NT2/D1 (cell line): ENCODE data around the gene LIMS2.

GRCh38 chr2:126776473-126777553, 120.9 kb downstream of the GYPC start:
- RRBS, 2 experiments = 1 to 4% methylated on average over 17 to 18 of the region's 69 CpGs

GRCh38 chr2:127025060-127026194, 81.5 kb downstream of the BIN1 start:
- RRBS, 2 experiments = 1 to 2% methylated on average over 27 of the region's 56 CpGs

DNA sequence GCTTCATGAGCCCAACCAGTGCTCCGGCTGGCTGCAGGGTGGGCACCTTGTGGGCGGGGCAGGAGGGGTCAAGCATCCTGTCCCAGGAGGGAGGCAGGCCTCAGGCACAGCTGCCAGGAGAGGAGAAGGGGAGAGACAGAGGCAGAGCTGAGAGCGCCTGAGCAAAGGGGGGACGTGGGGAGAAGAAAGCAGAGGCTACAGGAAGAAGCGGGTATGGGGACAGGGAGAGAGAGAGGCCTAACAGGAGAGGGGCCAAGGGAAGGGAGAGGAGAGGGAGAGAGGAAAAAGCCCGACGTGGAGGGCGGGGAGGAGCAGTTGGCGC, 57.0 kb downstream of the BIN1 start:
- RRBS, 2 experiments = 78 to 96% methylated on average over 1 of the region's 9 CpGs

DNA sequence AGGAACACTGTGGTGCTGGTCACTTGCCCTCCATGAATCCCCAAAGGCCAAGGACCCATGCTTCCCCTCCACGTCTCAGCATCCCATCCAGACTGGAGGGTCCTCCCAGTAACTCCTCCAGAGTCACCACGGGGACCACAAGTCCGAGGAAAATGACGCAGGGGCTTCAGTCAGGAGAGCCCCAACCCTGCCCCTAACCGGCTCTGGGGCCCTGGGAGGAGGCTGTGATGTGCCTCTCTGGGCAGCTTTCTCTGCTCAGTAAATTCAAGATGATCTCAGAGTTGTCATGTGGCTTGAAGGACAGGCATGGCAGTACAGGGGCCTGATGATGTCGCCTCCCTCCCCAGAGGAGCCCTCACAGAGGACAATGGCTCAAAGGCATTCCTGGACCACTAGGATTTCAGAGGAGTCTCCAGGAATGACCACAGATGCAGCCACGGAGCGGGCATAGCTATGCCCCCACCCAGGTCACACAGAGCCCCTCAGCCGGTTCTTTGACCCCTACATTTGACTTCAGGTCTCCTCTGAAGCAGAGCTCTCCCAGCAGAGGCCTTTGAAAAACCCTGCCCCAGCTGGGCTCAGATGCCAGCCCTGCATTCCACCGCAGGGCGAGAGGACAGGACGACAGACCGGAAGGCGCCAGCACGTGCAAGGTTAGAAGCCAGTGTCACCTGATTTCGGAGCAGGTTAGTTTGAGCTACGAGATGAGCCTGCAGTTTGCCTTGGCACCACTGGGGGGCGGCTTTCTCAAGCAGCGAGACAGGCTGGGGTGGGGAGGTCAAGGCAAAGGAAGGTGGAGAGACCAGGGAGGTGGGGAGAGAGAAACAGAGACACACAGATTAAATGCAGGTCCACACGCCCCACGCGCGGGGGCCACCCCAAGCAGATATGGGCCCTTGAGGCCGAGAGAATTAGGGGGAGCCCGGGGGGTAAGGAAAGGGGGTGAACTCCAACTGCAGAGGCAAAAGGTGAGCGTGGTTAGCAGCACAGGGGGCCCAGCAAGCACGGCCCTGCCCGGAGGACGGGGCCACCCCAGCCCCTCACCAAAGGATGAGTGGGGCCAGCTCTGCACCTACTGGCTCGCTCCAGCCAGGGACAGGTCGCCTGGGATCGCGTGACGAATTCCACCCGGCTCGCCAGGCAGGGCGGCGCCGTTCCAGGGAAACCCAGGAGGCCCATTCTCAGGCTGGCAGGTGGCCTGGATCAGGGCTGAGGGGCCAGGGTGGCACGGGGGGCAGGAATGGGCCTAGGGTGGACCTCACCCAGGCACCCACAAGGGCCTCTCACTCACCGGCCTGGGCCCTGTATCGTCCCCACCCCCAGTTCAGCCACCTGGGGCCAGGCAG, 39.0 kb downstream of the BIN1 start:
- RRBS, 2 experiments = 96 to 97% methylated on average over 2 to 9 of the region's 42 CpGs

DNA sequence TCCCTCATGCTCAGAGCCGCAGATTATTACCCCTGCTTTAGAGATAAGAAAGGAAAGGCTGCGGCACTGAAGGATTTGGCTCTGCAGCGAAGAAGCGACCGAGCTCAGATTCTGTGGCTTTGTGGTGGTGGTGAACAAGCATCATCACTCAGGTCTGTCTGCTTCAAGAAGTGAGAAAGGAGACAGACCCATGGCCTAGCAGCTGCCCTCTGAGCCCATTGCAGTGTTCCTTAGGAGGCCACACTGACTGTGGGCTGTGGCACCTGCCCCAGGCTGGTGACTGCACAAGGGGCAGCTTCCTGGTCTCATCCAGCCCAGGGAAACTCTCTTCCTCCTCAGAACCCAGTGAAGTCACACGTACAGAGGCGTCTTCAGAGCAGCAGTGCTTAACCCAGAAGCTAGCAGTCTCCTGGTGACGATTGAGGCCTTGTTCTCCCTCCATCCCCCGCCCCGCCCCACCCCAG, 22.3 kb downstream of the BIN1 start:
- RRBS, 2 experiments = no CpG with 5 or more reads among the region's 10 CpGs

DNA sequence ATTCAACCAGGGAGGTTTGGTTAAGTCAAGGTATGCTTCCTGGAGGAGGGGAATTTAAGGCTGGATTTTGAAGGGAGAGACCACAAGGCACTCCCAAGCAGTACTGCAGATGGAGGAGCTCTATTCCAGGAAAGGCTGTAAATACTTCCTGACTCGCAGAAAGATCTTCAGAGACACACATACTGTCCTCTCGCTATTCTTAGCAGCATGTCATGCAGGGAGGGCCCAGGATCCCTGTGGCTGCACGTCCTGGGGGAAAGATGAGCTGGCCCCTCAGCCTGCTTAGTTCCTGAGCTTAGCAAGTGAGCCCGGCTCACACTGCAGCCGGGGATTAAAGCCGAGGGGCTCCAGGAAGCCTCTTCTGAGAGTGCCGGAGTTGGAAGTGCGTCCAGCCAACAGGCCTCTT, 40.1 kb upstream of the BIN1 start:
- RRBS, 2 experiments = 76 to 83% methylated on average over 3 to 4 of the region's 8 CpGs

DNA sequence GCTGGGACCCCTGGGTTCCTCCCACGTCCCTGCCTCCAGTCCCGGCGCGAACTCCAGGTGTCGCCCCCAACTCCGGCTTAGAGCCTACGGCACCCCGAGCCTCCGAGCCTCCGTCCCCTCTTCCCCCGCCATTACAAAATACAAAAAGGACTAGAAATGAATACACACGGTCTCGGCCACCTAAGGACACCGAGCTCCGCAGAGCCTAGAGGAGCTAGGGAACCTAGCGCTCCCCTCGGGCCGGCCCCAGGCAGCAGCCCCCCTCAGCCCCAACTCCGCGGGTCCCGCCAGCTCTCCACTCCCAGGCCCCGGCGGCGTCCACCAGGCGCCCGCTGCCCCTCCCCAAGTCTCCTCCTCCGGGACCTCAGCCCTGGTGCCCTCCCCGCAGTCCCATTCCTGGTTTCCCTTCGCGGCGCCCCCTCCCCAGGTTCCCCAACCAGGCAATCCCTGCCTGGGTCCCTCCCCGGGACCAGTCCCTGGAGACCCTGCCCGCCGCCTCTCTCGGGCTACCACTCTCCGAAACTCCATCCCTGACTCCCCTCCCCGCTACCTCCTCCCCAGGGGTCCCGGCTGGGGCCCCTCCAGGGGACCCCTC, 1.0 kb downstream of the CYP27C1 start:
- RRBS, 2 experiments = 1% methylated on average over 17 to 18 of the region's 38 CpGs

GRCh38 chr2:127300977-127301601, 7.1 kb upstream of the ERCC3 start:
- RRBS, 2 experiments = no CpG with 5 or more reads among the region's 3 CpGs

- RRBS, 2 experiments = no CpG with 5 or more reads among the region's 6 CpGs
These were observed 11.0 kb upstream of the ERCC3 start for GRCh38 chr2:127304450-127305871.

DNA sequence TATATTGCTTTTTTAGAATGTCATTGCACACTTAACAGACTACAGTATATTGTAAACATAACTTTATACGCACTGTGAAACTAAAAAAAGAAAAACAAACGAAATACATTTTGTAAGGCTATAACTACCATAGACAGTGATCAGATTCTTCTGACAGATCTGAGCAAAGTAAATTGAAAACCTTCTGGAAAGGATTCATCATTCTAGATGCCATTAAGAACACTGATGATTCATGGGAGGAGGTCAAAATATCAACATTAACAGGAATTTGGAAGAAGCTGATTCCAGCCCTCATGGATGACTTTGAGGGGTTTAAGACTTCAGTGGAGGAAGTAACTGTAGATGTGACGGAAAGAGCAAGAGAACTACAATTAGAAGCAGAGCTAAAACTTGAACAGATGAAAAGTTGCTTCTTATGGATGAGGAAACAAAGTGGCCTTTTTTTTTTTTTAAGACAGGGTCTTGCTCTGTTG, 3.5 kb downstream of the MAP3K2 start:
- RRBS, 2 experiments = no CpG with 5 or more reads among the region's 3 CpGs

DNA sequence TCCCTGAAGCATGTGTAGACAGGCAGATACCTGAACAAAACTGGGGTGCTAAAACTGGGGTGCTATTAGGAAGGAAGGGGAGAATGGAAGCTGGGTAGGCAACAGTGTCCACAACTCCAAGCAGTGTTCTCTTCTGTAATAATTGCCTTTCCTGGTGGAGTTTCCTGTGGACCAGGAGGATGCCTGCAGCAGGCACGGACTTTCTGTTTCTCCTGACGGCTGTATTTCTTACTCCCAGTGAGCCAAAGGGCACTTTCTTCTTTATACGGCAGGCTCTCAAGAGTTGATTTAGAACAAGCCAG, 13.1 kb upstream of the PROC start:
- RRBS, 2 experiments = no CpG with 5 or more reads among the region's 3 CpGs

- RRBS, 2 experiments = 92 to 99% methylated on average over 3 of the region's 9 CpGs
These were observed 1.7 kb downstream of the PROC start for GRCh38 chr2:127419889-127420384.

DNA sequence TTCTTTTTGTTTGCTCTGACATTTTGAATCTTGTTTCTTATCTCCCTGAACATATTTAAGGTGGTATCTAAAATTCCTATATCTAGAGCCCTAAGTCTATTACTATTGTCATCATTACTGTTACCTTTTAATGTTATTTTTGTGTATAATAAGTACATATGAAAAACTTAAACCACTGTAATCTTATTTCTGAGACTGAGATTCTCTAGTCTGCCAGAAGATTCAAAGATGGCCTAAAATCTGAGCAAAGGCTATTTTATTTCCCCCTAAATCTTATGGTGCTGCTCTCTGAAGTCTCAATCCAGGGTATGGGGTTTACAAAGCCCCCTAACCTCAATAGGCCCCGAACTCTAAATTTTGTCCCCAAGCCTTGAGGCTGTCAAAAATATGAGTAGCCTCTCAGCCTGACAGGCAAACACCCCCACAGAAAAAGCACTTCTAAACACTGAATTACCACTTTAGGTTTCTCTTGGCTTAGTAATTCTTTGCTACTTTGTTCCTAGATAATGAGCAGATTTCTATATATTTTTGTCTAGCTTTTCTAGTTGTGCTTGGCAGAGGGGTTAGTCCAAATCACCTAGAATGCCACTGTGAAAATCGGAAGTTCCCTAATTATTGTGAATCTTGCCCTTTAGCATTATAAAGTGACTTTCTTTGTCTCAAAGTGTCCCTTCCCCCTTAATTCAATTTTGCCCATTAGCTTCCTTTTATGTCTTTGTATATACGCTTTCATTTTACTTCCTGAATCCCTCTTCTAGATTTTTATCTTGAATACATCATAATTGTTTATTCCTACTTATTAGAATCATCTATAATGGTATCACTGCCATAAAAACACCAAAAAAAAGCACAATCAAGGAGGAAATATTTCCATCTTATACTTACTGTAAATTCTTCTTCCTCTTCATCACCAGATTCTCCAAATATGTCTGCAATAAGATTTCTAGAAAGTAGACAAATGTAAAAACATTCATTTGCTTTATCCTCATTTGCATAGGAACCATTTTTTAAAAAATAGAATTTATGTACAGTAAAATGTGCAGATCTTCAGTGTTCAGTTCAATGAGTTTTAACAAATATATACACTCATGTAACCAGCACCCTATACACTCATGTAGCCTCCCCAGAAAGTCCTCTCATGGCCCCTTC, 24.0 kb downstream of the IWS1 start:
- RRBS, 2 experiments = no CpG with 5 or more reads among the region's 3 CpGs

GRCh38 chr2:127577928-127578397, 42.5 kb downstream of the MYO7B start:
- RRBS, 2 experiments = no CpG with 5 or more reads among the region's 11 CpGs

DNA sequence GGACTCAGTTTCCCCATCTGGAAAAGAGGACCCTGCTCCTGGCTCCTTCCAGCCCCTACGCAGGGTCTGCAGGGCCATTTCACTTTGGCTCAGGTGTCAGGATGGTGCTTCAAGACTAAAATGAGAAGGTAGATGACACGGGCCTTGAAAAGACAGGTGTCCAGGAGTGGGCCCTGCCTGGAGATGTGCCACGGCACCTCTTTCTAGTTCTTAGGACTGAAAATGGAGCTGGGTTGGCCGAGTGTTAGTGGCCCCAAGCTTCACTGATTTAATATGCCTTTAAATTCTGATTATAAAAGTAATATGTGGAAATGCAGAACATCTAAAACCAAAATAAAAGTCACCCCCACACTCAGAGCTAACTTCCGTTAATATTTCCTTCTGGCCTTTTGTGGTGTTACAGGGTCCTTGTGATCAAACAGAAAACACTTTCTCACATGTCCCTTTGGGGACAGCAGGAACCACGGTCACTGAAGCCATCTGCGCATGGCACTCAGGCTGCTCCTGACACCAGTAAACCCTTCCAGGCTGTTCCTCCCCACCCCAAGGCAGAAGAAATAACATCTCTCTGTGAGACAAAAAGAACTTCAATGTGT, 25.2 kb upstream of the GPR17 start:
- RRBS, 2 experiments = no CpG with 5 or more reads among the region's 7 CpGs

DNA sequence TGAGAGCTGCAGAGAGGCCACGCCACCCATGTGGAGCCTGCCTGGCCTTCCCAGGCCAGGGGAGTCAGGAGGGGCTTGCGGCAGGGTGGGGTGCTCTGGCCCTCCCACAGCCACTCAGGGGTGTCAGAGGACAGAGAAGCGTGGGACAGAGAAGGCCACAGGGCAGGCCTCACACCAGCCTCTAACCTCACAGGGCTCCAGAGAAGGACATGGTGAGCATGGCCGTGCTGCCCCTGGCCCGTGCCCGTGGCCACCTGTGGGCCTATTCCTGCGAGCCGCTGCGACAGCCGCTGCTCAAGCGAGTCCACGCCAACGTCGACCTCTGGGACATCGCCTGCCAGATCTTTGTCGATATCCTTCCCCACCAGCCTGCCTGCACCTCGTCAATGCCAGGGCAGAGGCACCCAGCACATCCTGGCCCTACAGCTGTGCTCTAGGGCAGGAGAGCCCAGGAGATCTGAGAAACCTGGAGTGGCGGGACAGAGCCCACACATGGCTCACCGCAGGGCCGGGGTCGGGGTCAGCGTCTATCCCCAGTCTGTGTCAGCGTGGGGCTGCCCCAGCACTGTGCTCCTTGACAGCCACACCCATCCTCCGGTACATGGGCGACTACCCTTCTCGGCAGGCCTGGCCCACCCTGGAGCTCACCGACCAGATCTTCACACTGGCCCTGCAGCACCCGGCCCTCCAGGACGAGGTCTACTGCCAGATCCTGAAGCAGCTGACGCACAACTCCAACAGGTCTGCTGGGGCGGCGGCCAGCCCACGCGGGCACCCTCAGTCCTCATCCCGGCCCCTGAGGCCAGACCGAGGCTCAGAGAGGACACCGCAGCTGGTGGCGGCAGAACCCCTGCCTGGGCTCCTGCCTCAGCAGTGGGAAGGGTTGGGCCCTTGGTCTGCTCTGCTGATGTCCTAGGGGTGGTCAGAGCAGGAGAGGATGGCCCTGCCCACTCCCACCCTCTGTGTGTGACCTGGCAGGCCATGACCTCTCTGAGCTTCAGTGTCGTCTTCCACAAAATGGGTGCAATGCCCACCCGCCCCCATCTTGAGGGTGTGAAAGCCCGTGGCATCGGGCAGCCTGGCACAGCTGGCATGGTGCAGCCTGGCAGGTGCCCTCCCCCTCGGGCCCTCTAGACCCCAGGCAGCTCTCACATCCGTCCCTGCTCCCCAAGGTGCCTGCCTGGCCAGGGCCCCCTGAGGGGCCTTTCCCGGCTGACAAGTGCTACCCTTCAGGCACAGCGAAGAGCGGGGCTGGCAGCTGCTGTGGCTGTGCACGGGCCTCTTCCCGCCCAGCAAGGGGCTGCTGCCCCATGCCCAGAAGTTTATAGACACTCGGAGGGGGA, 14.5 kb upstream of the GPR17 start:
- RRBS, 2 experiments = 94 to 96% methylated on average over 8 to 12 of the region's 50 CpGs

DNA sequence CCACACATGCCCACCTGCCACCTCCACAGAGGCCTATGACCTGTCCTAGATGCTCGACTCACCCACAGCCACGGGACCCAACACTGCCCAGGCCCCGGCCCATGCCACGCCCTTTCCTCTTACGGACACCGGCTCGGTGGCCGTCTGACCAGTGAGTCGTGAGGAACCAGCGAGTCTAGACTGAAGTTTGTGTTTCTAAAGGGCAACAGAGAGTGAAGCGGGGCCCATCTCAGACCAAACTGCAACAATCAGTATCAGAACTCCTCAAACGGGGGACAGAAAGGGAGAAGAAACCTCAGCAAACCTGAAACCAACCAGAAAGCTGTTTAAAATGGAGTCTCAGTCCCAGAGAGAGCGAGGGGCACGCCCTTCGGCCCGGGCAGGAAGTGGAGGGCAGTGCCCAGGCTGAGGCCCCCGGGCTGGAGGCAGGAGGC, 706 bp downstream of the GPR17 start:
- RRBS, 2 experiments = 100% methylated on average over 1 of the region's 17 CpGs; no CpG with 5 or more reads in 1 of the 2 experiments

DNA sequence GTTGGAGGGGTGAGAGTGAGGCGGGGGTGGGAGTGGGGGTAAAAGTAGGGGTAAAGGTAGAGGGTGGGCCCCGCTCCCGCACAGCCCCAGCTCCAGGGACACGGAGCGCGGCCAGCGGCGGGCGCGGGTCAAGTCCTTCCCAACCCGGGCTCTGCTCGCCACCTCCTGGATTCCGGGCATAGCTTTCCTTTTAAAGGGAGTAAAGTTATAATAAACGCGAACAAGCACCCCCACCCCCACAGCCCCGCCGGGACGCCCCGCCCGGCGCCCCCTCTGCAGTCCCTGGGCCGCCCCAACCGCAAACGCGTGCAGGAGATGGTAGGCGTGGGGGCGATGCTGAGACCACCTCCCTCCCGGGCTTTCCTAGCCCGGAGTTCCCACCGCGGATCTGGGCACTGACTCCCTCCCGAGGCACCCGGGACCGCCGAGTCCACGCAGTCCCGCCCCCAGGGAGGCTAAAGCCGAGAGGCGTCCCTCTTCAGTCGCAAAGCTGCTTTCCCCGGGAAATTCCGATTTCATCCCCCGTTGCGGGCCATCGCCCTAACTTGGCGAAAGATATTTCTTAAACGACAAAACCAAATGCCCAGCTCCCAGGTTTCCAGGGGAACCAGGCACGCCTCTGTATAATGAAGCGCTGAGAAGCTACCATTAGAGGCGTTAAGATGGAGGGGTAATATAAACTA, at the start of gene LIMS2:
LIMS2 (minus strand) TSS at position 165 of the 683 bp plus-strand sequence.
- RRBS, 2 experiments = 1 to 2% methylated on average over 23 of the region's 50 CpGs

DNA sequence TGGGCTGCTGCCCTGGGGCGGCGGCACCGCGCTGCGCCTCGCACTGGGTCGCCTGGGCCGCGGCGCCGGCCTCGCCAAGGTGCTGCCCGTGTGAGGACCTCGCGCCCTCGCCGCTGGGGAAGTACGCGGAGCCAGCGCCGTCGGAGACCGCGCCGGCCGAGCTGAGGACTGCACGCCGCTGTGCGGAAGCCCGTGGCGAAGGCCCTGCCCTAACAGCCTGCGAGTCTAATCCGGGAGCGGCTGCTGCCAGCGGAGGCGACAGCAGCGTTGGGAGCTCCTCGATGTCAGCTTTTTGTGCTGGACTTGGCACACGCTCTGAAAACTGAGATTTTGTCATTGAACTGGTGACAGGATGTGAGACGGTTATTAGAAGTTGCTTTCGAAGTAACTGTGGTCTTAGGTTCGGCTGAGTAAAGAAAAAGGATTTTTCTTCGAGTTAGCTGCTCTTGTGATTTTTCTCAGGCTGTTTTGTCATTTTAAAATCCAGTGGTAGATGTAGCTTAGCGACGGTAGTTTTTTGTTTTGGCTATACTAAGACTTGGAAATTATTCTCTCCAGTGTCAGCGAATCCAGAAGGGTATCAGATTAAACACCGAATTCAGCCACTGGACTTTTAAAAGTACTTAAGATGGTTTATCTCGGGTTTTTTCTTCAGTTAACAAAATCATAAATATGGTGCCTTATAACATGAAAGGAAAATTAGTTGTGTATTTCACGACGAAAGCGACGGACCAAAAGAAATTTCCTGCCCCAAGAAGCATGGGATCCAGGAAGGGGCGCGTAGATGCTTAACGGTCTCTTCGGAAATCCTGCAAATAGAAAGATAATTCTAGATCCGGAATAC, 1.0 kb downstream of the SFT2D3 start:
- RRBS, 2 experiments = 1 to 3% methylated on average over 18 of the region's 57 CpGs

DNA sequence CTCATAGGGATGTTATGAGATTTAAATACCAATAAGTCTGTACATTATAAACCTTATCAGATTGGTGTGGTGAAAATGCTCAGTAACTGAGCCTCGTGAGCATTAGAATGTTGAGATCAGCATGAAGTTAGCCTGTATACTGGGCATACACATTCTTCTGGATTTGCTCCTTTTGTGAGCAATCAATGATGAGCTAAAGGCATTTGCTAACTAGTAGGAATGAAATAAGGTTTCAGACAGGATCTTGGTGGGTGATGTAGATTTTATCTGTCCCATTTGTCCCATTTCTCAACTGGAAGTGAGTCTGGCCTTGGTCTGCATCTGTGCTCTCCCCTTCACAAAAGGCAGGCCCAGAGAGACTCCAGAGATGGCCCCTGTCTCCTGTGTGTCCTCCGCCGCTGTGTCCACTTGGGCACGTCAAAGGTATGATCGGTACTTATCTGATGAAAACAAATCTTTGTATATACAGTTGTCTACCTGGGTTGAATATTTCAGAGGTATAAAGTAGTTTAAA, 3.2 kb upstream of the AMMECR1L start:
- RRBS, 2 experiments = no CpG with 5 or more reads among the region's 5 CpGs